Breast (tissue), 4 donors: ENCODE measurements around a stretch of chr3.

DNA sequence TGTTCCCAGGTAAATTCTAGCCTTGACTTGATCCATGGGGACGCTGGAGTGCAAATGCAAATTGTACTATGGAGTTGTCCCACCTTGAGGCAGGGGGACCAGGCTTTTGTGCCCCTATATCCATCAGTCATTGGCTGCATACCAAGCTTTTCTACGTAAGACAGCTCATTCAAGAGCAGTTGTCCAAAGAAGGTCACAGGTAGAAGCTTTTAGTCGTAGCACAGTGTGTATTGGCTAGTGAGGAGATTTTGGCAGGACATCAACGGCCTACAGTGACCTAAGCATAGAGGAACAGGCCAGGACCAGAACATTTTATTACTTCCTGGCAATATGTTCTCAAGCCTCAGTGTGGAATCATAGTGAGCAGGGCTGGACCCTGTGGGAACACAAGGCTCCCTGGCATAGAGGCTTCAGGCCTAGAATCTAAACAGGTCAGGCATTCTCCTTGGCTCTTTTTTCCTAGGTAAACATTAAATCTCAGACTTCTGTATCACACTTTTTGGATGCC, 105.4 kb upstream of the ANKRD28 start:
- PRO-cap, 3 experiments: peak in 2 of 3 experiments; most common plus-strand start position 346 of the sequence (in 2)
- RRBS: no CpG with 5 or more reads among the region's 4 CpGs

- PRO-cap, 3 experiments: no peak in any of the 3 experiments
- RRBS: no CpG with 5 or more reads among the region's 2 CpGs
Measured at GRCh38 chr3:15983309-15983814, 185.6 kb upstream of the ANKRD28 start.

- PRO-cap, 3 experiments: no peak in any of the 3 experiments
- RRBS: no CpG with 5 or more reads among the region's 5 CpGs
Measured at GRCh38 chr3:16048486-16049101, 125.9 kb upstream of the GALNT15 start.

DNA sequence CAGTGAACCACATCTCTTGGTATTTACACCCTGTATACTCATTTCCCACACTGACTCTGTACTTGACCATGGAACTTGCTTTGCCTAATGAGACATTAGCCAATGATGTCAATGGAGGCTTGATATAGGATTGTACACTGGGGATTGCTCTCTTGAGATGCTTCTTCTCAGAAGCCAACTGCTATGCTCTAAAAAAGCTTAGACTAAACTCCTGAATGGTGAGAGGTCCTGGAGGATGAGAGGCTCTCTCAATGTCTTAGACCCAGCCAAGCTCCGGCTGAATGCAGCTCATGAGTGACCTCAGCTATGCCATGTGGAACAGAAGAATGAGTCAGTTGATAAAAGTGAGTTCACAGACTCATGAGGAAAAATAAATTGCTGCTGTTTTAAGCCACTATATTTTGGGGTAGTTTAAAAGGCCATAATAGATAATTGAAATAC, 61.4 kb upstream of the GALNT15 start:
- PRO-cap, 3 experiments: no peak in any of the 3 experiments
- RRBS: no CpG with 5 or more reads among the region's 1 CpG

GRCh38 chr3:16132802-16133400, 41.6 kb upstream of the GALNT15 start:
- PRO-cap, 3 experiments: no peak in any of the 3 experiments
- RRBS: no CpG with 5 or more reads among the region's 6 CpGs

DNA sequence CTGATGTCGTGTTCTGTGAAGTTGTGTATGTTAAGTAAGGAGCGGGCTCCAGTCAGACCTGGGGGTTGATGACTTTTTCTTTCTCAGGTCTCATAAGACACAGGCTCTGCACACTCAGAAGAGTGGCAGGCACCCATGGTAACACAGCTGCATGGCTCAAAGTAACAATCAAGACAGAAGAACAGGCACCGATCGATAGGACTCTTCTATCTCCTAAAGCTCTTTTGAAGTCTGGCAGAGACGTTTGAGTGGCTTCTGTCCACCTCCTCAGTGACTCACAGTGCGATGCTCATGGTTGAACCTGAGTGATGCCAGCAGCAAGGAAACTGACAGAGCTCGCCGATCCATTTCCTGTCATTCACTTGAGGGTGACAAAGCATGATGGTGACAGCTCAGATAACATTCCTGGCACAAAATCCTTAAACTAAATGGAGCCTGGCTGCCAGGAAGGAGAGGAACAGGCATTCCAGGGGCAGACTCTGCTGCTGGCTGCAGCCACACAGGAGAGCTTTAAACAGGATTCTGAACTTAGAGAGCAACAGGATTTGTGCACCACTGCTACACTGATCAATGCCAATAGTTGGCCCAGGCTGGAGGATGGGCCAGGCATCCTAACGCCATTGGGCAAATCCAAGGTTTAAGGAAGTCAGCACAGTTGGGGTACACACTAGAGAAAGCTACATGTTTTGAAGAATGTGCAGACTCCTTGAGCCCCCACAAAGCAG, 20.7 kb downstream of the DPH3 start:
- PRO-cap, 3 experiments: no peak in any of the 3 experiments
- RRBS: no CpG with 5 or more reads among the region's 9 CpGs

GRCh38 chr3:16285914-16286658, 21.1 kb downstream of the OXNAD1 start:
- PRO-cap, 3 experiments: peak in 1 of 3 experiments; most common plus-strand start chr3:16286349 (in 1)
- RRBS: no CpG with 5 or more reads among the region's 6 CpGs

- PRO-cap, 3 experiments: no peak in any of the 3 experiments
- RRBS: no CpG with 5 or more reads among the region's 5 CpGs
Measured at GRCh38 chr3:16371474-16371847, 106.4 kb downstream of the OXNAD1 start.

- PRO-cap, 3 experiments: no peak in any of the 3 experiments
- RRBS: no CpG with 5 or more reads among the region's 7 CpGs
Measured at GRCh38 chr3:16448378-16449134, 64.9 kb downstream of the RFTN1 start.

- PRO-cap, 3 experiments: no peak in any of the 3 experiments
- RRBS: 86% methylated on average over 4 of the region's 10 CpGs
Measured at GRCh38 chr3:16467370-16467897, 46.1 kb downstream of the RFTN1 start.

- PRO-cap, 3 experiments: no peak in any of the 3 experiments
- RRBS: no CpG with 5 or more reads among the region's 8 CpGs
Measured at GRCh38 chr3:16468050-16468490, 45.4 kb downstream of the RFTN1 start.

GRCh38 chr3:16504699-16505216, 8.7 kb downstream of the RFTN1 start:
- PRO-cap, 3 experiments: no peak in any of the 3 experiments
- RRBS: no CpG with 5 or more reads among the region's 4 CpGs

GRCh38 chr3:16546143-16547019, 32.9 kb upstream of the RFTN1 start:
- PRO-cap, 3 experiments: peak in 1 of 3 experiments; most common minus-strand start chr3:16546412 (in 1)
- RRBS: no CpG with 5 or more reads among the region's 12 CpGs

DNA sequence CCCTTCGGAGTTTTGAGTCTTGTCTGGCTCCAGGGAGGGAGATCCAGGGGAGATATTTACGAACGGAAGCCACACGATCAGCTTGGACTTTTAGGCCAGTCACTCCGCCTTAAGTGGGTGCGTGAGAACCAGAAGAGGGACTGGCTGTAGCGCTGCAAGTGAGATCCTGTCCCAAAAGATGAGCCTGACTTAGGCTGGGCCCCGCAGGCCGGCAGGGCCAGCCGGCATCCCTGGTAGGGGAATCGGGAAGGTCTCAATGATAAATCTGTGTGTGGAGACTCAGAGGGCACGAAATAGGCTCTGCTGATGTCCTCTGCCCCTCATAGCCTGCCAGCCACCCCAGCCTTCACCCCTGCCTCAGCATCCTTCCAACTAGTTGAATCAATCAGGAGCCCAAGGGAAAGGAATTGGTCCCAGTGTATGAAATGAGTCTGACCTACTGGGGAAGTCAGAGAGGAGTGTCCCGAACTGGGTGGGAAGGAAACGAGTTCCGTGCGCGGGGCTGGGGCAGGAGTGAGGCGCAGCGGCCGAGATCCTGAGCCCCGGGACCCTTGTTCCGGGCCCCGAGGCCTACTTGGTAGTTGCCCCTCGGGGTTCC, 1.3 kb upstream of the PLCL2 start:
- PRO-cap, 3 experiments: no peak in any of the 3 experiments
- RRBS: 57% methylated on average over 2 of the region's 24 CpGs

DNA sequence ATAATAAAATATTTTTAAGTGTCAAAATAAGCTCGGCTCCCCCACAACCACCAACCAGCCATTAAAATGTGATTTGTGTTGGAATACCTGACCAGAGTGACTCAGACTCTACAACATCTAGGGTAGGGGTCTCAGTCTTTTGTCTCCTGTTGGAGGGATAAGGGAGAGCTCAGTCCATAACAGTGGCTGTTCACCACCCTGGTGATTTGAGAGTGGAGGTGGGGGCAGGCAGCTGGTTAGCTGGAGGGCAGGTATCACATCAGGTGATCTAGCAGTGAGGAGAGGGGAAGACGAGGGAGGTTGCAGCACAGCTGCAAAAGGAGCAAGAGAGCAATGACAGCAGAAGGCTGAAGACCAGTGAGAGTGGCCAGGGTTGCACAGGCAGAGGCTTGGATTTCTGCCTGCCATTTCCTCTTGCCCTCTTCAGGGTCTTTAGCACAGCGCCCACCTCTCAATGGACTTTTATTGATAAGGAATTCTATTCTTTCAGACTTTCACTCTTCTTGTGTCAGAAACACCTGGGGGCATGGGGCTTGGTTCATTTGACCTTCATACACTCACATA, 38.4 kb downstream of the PLCL2 start:
- PRO-cap, 3 experiments: no peak in any of the 3 experiments
- RRBS: no CpG with 5 or more reads among the region's 3 CpGs

DNA sequence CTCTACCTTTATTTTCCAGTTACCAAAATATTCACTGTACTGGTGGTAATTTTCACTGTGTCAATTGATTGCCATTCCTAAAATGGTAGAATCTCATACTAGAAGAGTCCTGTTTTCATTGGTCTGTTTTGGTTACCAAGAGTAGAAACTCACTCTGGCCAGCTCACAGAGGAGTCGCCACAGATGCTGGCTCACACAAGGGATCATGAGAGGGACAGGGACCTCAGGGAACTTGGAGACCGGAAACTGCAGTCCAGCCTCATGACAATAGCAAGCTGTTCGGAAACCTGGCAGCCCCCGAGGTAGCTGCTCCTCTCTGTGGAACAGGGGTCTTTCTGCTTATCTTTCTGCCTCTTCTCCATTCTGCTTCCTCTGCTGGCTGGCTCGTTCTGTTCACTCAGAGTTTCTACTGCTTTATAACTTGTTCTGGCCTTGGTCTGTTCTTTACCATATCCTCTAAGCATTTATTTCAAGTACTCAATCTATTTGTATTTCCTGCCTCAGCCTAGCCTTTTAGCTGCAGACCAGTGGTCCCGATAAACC, 192.9 kb downstream of the PLCL2 start:
- PRO-cap, 3 experiments: no peak in any of the 3 experiments
- RRBS: no CpG with 5 or more reads among the region's 6 CpGs

DNA sequence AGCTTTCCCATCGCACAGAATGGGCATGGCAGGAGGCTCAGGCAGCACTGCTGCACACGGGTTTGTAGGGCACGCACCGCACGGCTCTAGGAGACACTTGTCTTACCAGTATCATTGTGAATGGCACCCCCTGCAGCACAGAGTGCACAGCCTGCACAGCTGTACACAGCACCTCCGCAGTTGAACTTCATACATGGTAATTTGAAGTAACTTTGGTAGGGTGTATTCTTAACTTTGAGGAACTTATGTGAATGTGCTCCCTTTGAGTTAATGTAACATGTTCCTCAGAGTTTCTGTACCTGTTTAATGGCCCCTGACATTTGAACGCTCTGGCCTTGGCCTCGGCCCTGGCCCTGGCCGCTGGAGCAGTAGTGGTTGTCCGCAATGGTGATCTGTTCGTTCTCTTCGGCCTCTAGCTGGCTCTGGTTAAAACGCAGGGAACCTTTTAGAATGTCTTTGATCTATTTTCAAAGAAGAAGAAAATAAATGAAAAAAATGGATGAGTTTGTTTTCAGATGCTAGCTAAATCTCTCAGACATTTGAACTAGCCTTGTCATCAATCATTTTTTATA, 281.8 kb downstream of the PLCL2 start:
- PRO-cap, 3 experiments: no peak in any of the 3 experiments
- RRBS: no CpG with 5 or more reads among the region's 13 CpGs

DNA sequence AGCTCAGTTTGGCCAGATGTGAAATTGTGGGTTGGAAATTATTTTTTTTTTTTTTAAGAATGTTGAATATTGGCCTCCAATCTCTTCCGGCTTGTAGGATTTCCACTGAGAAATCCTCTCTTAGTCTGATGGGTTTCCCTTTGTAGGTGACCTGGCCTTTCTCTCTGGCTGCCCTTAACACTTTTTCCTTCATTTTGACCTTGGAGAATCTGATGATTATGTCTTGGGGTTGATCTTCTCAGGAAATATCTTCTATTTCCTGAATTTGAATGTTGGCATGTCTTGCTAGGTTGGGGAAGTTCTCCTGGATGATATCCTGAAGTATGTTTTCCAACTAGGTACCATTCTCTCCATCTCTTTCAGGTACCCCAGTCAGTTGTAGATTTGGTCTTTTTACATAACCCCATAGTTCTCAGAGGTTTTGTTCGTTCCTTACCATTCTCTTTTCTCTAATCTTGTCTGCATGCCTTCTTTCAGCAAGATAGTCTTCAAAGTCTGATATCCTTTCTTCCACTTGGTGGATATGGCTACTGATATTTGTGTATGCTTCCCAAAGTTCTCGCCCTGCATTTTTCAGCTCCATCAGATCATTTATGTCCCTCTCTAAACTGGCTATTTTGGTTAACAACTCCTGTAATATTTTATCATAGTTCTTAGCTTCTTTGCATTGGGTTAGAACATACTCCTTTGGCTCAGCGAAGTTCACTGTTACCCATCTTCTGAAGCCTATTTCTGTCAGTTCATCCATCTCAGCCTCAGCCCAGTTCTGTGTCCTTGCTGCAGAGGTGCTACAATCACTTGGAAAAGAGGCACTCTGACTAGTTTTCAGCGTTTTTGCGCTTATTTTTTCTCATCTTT, 249.0 kb downstream of the TBC1D5 start:
- PRO-cap, 3 experiments: no peak in any of the 3 experiments
- RRBS: no CpG with 5 or more reads among the region's 6 CpGs

- PRO-cap, 3 experiments: no peak in any of the 3 experiments
- RRBS: no CpG with 5 or more reads among the region's 4 CpGs
Measured at GRCh38 chr3:17572194-17572903, 170.1 kb downstream of the TBC1D5 start.

GRCh38 chr3:17617396-17618009, 124.9 kb downstream of the TBC1D5 start:
- PRO-cap, 3 experiments: no peak in any of the 3 experiments
- RRBS: no CpG with 5 or more reads among the region's 10 CpGs